ENCODE results near the genes HEATR9, CCL4 and TBC1D3K.

- PRO-cap, result bidirectional peak, plus-strand start at chr17:35588709, minus-strand start at chr17:35588411
- RAMPAGE, long total RNA, result no peak
These were observed 1.1 kb downstream of the AP2B1 start for GRCh38 chr17:35588245-35588511.

DNA sequence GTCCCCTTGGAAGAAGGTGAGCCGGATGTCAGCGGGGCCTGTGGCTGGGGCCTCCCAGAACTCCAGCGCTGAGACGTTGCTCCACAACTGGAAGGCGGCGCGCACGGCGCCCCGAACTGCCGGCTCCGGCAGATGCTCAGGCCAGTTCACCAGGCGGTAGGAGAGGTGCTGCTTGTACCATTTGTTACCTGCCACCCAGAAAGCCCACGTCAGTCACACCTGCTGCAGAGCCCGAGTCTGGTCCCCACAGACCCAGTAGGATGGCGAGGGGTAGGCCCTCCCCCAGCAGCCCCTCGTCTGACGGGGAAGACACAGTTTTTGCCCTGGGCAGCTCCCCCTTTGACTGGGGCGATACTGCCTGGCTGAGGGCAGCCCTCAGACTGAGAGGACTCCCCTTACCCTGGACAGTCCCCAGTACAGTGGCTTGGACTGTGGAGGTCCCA lies 12.6 kb downstream of the C17orf50 start:
- PRO-cap, result no peak
- RAMPAGE, long total RNA, result no peak

DNA sequence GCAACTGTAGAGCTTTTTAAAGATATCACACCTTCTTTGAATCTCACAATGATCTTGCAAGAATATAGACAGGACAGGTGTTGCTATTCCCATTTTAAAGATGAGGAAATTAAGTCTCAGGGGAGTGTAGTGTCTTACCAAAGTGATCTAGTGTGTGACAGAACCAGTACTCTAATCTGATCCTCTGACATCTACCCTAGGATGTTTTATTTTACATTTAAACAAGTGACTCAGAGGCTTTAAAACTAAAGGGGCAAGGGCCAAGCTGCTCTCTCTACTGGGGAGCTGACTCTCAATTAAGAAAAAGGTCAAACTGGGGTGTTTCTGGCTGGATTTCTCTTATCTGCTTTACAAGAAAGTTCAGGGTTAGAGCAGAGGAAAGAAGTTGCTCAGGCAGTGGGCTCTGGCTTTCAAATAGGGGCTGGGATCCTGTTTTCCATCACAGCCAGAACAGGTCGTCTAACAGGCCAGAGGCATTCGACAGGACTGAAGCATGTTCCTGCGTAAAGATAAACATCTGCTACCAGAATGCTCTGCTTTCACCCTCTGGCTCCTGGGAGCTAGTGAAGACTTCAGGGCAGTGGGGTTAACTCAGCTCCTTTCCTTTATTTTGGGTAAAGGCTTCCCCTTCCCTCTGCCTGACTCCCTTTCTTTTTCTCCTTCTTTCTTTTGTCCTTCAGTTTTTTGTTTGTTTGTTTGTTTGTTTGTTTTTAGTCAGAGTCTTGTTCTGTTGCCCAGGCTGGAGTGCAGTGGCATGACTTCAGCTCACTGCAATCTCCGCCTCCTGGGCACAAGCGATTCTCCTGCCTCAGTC lies 8.4 kb downstream of the MMP28 start:
- PRO-cap, result no peak
- RAMPAGE, long total RNA, result no peak

- PRO-cap, result no peak
- RAMPAGE, long total RNA, result no peak
These were observed 3.5 kb downstream of the MMP28 start for GRCh38 chr17:35791810-35792471.

- PRO-cap, result no peak
- RAMPAGE, long total RNA, result no peak
These were observed at the start of gene HEATR9 for GRCh38 chr17:35868733-35869038. Gene HEATR9 (minus strand): TSS chr17:35868891.

DNA sequence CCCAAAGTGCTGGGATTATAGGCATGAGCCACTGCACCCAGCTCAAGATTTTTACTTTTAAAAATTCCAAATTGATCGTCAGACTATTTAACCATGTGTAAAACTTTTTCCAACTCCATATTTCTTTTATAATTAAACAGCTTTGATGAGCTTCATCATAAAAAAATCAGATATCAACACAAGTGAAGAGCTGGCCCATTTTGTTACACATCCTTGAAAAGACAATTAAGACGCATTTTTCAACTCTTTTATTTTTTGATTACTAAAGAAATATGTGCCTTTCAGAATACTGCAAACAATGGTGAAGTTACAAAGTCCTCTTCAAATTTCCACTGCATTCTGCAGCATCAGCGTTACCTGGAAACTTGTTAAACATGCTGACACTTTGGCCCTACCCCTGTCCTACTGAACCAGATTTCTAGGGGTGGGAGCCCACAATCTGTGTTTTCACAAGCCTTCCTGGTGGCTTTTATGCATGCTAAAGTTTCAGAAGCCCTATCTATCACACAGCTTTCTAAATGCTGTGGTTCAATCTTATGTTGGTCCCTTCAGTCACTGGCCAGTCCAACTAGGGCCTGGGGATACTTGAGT lies 4.5 kb upstream of the CCL14 start:
- PRO-cap, result no peak
- RAMPAGE, long total RNA, result no peak

GRCh38 chr17:36001983-36002506 lies 692 bp upstream of the CCL15 start:
- PRO-cap, result no peak
- RAMPAGE, long total RNA, result no peak

GRCh38 chr17:36085917-36086116 lies 4.1 kb downstream of the CCL3 start:
- PRO-cap, result no peak
- RAMPAGE, long total RNA, result no peak

- PRO-cap, result no peak
- RAMPAGE, long total RNA, result no peak
These were observed at the start of gene CCL4 for GRCh38 chr17:36103265-36104178. Gene CCL4 (plus strand): TSS chr17:36103827.

GRCh38 chr17:36213005-36213265 lies 2.1 kb downstream of the CCL4L2 start:
- PRO-cap, result no peak
- RAMPAGE, long total RNA, result no peak

GRCh38 chr17:36949660-36949993 lies 873 bp downstream of the AATF start:
- PRO-cap, result no peak
- RAMPAGE, long total RNA, result no peak

DNA sequence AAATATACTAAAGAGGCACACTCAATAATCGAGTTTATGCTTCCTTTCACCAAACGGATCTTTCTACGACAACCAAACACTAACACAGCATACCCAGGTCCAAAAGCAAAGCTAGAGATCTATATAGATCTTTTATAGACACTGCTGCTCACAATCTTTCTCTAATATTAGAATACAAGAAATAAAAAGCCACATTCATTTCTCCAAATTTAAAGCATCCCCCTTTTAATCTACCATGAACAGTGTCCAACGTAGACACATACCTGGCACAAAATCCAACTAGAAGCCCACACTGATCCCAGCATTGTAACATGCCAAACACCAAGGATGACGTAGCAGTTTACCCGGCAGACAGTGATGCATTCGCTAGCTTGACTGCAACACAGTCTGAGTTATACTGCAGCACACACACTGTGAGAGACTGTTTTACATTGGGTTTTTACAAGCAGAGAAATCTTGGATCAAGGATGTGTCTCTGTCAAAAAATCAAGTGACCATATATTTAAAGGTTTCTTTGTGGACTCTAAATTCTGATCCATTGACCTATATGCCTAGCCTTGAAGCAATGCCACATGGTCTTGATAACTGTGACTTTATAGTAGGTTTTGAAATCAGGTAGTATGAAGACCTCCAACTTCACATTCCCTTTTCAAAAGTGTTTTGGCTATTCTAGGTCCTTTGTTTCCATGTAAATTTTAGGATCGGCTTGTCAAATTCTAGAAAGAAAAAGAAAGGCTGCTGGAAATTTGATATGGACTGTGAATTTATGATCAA lies 74.5 kb upstream of the C17orf78 start:
- PRO-cap, result no peak
- RAMPAGE, long total RNA, result no peak

DNA sequence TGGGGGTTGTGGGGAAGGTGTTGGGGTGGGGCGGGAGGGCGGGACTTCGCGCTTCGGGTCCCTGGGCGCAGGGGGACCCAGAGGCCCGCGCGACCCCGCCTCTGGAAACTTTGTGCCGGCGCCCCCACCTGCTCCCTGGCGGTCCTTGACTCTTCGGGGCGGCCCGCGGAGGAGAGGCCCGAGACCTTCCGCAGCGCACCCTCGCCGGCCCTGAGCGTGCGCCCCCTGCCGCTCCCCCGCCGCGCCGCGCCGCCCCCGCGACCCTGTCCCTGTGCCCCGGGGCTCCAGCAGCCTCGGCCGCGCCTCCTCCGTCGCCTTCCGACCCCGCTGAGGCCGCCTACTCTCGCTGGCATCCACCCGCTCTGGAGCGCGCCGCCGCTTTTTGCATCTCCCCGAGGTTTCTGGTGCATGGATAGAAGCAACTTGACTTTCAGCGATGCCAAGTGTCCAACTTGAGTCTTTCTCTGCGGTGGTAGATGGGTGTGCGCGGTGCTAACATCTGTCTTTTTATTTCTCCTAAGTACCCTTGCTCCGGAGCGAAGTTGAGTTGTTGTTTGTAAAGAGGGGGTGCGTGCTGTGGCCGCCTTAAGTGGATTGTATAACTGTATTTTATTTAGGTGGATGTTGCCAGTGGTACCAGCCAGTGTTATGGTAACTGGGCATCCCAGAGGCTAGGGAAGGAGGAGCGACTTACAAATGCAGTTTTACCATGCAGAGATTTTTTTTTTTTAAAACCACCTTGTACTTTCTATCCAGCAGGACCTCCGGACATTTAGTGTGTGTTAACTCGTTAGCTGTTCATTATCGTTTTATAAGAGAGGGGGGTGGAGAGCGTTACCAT lies 512 bp downstream of the DUSP14 start:
- PRO-cap, result bidirectional peak, plus-strand start at position 387 of the sequence, minus-strand start at position 403 of the sequence
- RAMPAGE, long total RNA, result no peak

DNA sequence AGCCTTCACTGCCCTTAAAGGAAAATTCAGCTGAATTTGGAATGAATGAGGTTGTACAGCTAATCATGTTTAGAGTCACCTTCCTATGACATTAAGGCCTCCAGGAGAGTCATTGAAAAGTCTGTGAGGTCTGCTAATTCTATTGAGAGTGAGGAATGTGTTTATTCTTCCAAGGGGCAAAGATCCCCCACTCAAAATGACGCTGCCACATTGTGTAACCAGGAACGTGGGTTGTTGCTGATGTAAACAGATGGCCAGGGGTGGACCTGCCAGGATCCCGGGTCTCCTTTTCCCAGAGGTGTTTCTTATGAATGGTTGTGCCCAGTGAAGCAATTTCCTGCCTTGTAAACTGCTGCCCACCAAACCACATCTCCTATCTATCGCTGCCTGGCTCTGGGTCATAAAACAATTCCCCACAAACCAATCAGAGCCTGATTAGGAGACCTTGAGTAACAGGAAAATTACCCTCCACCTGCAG lies 32.8 kb upstream of the DDX52 start:
- PRO-cap, result no peak
- RAMPAGE, long total RNA, result no peak

- PRO-cap, result no peak
- RAMPAGE, long total RNA, result no peak
These were observed 36.0 kb downstream of the HNF1B start for GRCh38 chr17:37708710-37709387.

GRCh38 chr17:37843957-37844488 lies 80.2 kb upstream of the TBC1D3K start:
- PRO-cap, result no peak
- RAMPAGE, long total RNA, result no peak

- PRO-cap, result no peak
- RAMPAGE, long total RNA, result no peak
These were observed at the start of gene TBC1D3K for GRCh38 chr17:37924090-37924668. Gene TBC1D3K (plus strand): TSS chr17:37924415.

DNA sequence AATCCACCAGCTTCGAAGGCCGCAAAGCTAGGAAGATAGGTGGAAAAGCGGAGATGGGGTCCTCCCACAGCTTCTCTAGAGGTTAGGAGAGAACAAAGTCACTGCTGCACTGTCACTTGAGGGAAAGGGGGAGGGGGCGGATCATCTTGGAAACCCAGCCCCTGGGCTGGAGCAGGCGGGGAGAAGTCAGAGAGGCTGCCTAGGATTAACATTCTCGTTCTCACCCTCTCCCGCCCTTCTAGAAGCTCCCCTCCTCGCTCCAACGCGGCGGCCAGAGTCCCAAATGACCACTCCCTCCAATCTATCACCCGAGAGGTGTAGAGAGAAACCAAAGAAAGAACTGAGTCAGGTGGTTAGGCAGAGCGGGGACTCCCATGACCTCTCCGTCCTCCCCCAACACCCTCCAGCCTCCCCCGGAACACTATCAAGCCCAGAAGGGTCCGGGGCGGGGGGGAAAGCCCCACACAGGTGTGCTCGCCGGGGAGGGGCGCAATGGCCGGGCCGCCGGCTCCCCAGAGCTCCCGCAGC lies 40.8 kb upstream of the MRPL45 start:
- PRO-cap, result bidirectional peak, plus-strand start at position 335 of the sequence, minus-strand start at position 91 of the sequence
- RAMPAGE, long total RNA, result no peak

GRCh38 chr17:38297500-38298151 lies 658 bp downstream of the MRPL45 start:
- PRO-cap, result bidirectional peak, plus-strand start at chr17:38297617, minus-strand start at chr17:38297628; bidirectional peak, plus-strand start at chr17:38297942, minus-strand start at chr17:38297855
- RAMPAGE, long total RNA, result no peak

DNA sequence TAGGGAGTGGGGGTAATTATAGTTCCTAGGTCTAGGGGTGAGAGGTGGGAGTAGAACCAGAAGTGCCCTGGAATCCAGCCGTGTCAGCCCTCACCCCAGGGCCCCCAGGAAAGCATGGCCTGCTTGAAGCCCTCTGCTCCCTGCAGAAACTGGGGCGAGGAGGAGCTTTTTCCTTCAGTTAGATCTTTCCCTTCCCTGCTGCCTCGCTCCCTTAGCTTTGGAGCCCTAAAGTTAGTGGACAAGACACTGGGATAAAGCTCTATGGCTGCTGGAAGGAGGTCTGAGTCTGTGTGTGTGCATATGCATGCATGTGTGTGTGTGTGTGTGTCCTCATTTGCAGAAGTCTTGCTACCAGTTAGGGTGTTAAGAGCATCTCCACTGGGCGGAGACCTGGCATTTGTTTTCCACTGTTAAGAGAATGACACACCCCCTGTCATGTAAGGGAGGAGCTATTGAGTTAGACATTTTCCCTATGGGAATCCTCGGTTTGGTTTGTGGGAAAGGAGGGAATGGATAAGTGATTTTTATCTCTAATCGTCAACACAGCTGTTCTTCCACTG lies 24.9 kb upstream of the ARHGAP23 start:
- PRO-cap, result bidirectional peak, plus-strand start at position 465 of the sequence, minus-strand start at position 377 of the sequence
- RAMPAGE, long total RNA, result no peak

Measured in GM23338 (cell line).